Tongue (tissue), 2 donors: ENCODE results near the genes KIRREL1 and CD1A.

- RAMPAGE, long total RNA: no peak
Measured at GRCh38 chr1:156935362-156935865, 15.0 kb downstream of the LRRC71 start.

GRCh38 chr1:157014327-157015337 is 30.9 kb downstream of the ARHGEF11 start:
- RAMPAGE, long total RNA: no peak

- RAMPAGE, long total RNA: no peak
Measured at GRCh38 chr1:157122687-157123868, 15.1 kb downstream of the ETV3 start.

- RAMPAGE, long total RNA: no peak
Measured at GRCh38 chr1:157163498-157164171, 25.4 kb upstream of the ETV3 start.

DNA sequence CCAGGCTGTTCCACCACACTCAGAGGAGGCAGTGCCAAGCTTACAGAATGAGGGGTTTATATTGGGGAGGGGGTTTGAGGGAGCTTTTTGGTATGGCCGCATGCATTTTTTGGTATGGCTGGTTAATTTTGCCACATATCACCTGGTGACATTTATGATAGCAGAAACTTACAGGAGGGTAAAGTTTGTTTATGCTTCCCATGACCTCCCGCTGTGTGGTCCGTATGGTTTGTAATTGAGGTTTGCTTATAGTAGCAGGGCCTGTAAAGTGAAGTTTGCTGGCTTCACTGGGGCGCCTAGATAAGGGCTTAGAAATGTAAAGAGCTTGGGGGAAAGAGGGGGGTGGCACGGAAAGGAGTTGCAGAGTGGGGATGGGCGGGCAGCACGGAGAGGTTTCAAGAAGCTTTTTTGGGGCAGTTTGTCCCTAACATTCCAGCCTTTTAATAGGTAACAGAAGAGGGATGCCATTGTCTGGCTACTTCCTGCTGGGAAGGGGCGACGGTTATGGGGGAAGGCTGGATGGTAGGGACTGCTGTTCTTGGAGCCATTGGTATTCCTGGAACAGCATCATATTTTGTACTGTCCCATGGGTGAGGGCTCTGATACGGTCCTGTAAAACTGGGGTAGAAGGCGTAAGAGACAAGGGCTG is 135.3 kb upstream of the ETV3 start:
- RAMPAGE, long total RNA: no peak

GRCh38 chr1:157992759-157993745 is at the start of gene KIRREL1:
Gene KIRREL1, plus strand, starts transcription at chr1:157993645.
- RAMPAGE, long total RNA: start-site peak on the plus strand at chr1:157993638-157993651, 103 and 250 reads in 2 replicates

DNA sequence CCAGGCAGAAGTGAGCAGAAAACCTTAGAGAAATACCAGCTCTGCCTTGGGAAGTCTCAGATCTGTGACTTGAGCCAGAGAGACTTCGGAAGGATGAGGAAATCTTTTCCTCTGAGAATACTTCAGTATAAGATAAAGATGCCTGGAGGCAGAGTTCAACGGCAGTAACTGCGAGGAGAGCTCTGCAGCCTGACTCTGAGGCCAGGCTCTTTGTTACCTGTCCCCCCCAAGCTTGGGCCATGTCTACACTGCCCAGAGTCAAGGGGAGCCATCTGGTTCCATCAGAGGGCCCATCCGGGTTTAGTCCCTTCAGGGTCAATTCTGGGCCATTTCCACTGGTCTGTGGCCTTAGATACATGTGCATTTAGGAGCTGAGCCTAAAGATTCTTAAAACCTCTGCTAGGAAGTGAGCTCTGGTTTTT is 8.6 kb downstream of the KIRREL1 start:
- RAMPAGE, long total RNA: no peak

DNA sequence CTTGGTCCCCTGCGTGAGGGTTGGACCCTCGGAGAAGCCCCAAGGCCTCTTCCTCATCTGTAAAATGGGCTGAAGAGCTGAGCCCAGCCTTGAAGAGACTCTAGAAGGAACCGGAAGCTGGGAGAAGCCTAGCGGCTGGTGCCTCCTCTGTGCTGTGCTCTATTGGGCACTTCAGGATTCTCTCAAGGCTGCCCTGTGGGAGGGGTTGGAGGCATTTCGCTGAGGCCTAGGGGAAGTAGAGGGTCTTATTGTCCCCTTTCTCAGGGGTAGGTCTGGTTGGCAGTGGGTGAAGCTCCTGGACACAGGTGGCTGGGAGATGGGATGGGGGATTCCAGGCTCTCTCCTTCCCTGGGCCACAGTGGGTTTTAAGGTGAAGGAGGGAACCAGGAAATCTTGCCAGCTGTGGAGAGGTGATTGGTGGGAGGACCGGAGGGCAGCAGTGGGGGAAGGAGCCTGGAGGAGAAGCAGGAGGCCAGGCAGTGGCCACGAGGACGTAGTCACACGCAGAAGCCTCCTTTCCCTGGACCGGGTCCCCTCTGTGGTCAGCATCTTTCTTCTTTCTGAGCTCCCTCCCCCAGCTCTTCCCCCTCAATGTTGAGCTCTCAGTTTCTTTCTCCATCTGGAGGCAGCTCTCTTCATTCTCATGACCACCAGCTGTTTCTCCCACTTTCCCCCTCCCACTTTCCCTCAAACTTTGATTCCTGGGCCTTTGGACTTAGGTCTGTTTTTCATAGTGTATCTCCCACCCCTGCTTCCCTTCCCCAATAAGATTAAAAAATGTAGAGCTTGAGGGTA is 18.1 kb downstream of the KIRREL1 start:
- RAMPAGE, long total RNA: no peak

DNA sequence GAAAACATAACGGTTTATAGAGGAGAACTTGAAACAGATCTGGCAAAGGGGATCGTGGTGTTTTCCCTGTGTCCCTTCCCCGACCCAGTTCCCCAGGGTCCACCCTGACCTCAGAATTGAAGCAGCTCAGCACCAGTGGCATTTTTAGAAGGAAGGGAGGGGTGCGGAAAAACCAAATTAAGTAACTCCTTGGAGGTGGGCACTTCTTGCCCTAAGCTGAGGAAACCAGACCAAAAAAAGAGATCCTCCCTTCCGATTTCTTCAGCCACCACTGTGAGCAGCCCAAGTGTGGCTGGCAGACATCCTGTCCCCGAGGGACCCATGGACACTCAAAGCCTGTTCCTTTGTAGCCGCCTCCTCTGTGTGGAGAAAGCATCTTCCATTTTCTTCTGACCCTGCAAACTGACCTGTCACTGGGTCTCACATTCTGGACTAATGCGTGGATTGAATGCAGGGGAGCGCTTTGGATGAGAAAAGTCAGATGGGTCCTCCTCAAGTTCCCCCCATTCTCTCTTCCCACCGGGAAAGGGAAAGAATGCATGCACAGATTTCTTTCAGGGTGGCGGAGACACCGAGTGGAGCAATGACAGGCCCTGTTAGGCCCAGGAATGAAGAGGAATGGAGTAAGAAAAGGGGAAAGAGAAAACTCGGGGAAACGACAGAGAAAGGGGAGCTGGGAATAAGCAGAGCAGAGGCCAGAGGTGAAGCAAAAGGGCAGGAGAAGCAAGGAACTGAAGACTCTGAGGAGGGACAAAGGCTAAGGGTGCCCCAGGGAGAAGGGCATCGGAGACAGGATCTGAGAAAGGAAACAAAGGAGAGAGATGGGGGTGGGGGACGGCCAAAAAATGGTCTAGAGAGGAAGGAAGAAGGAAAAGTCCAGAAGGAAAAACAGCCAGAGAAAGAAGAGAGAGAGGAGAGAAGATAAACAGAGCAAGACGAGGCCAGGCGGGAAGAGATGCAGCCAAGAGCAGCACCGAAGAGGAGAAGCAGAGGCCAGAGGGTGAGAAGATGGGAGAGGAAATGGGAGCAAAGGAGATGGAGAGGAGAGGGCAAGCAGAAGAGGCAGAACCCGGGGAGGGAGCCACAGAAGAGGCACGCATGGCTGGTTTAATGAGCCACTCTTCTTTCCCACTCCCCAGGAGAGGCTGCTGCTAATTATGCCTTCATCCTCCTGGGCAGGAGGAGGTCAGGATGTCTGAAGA is 31.6 kb downstream of the KIRREL1 start:
- RAMPAGE, long total RNA: no peak

GRCh38 chr1:158203799-158204176 is 23.1 kb downstream of the CD1D start:
- RAMPAGE, long total RNA: no peak

- RAMPAGE, long total RNA: no peak
Measured at GRCh38 chr1:158254241-158254635, at the start of gene CD1A. Gene CD1A, plus strand, starts transcription at chr1:158254424.

GRCh38 chr1:159032304-159032864 is 22.7 kb downstream of the IFI16 start:
- RAMPAGE, long total RNA: no peak

DNA sequence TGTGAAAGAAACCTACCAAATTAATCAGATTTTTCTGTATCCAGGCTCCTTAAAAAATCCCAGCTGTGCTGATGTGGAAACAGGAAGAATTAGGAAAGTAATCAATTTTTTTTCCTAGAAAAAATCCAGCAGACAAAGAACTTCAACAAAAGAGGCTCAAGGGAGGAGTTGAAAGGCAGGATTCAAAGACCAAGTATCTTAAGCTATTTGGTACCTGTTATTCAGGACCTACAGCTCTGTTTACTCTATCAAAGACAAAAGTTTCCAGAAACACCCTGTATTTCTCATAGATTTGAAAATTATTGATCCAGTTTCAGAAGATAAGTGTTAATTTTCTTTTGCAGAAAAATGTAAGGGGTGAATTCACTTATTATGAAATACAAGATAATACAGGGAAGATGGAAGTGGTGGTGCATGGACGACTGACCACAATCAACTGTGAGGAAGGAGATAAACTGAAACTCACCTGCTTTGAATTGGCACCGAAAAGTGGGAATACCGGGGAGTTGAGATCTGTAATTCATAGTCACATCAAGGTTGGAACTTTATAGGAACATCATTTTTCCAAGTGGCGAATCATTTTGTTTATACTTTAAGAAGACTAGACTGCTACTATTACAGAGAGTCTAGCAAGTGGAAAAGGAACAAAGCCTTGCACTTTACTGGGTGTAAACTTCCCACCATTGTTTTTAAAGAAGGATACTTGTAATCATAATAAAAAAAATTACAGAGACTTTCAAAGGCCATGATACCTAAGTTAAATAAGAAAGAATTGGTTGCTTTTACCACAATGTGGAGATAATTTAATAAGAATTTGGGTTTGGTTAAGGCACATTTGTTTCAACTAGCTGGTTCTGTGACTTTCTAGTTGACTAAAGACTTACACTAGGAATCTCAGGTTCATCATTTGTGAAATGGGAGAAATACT is 23.1 kb downstream of the AIM2 start:
- RAMPAGE, long total RNA: no peak

GRCh38 chr1:159076373-159076633 is 263 bp downstream of the AIM2 start:
- RAMPAGE, long total RNA: no peak

DNA sequence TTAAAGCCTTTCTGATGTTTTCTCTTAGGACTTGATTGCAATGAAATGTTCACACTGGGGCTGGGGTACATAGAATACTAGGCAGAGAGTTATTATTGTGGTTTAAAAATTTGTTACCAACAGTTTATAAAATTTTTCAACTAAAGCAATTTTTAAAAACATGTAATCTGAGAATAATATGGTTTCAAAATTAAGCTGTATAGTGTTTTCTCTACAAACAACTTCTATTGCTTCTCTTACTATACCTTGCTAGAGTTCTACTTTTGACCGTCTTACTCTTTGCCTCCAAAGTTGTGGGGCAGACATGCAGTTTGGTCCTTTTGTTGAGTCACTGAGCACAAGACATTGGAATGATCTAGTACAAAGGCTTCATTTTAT is 28.6 kb downstream of the OR10J1 start:
- RAMPAGE, long total RNA: no peak

DNA sequence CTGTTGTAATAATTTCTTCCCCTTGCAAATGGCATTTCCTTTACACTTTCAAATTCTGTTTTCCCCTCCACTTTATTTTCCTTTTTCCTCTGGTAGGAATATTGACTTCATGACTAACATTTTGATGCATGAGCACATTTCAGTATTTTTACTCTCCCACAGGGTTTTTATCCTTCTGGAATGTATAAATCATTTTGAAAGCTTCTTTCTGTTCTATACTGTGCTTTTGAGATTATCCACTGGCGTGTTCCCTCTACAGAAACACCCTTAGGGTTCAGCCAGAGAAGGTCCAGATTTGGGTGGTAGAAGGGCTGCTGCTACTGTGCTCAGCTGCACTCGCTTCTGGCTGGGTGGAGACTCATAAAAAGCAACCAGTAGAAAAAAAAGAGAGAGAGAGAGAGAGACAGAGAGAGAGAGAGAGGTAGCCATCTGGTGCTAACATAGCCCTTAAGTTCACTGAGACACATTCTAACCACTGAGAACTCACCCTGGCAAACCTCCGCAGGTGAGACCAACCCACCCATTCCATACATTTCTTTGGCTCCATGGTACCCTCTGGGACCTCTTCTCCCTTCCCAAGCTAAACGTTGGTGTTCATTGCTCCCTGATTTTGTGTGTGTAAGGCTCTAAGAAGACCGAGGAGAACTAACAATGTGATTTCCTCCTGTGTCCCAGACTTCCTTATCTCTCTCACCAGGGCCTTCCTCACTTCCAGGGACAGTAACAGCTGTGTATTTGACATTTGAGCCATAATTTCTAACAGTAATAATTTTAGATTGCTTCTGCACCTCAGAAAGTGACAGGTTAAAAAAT is 7.1 kb downstream of the APCS start:
- RAMPAGE, long total RNA: no peak

DNA sequence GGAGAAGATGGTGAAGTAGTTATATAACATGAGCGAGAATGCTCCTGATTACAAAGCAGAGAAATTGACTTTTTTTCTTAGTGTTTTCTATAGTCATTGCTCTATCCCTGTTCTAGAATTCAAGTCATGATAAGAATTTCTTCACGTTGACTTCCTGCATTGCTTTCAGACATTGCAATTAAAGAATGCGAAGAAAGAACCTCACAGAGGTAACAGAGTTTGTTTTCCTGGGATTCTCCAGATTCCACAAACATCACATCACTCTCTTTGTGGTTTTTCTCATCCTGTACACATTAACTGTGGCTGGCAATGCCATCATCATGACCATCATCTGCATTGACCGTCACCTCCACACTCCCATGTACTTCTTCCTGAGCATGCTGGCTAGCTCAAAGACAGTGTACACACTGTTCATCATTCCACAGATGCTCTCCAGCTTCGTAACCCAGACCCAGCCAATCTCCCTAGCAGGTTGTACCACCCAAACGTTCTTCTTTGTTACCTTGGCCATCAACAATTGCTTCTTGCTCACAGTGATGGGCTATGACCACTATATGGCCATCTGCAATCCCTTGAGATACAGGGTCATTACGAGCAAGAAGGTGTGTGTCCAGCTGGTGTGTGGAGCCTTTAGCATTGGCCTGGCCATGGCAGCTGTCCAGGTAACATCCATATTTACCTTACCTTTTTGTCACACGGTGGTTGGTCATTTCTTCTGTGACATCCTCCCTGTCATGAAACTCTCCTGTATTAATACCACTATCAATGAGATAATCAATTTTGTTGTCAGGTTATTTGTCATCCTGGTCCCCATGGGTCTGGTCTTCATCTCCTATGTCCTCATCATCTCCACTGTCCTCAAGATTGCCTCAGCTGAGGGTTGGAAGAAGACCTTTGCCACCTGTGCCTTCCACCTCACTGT is 10.7 kb downstream of the APCS start:
- RAMPAGE, long total RNA: no peak

DNA sequence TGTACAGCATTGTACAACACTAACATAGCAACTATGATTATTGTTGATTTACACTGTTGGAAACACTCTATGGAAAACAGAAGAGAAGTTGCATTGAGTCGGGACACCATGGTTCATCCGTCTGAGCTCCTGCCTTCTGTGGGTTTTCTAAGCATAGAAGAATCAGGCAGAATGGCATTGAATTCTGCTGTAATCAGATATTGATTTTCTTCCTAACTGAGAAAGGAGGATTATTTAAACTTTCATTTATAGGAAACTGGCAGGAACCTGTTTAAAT is 24.8 kb upstream of the DUSP23 start:
- RAMPAGE, long total RNA: no peak

DNA sequence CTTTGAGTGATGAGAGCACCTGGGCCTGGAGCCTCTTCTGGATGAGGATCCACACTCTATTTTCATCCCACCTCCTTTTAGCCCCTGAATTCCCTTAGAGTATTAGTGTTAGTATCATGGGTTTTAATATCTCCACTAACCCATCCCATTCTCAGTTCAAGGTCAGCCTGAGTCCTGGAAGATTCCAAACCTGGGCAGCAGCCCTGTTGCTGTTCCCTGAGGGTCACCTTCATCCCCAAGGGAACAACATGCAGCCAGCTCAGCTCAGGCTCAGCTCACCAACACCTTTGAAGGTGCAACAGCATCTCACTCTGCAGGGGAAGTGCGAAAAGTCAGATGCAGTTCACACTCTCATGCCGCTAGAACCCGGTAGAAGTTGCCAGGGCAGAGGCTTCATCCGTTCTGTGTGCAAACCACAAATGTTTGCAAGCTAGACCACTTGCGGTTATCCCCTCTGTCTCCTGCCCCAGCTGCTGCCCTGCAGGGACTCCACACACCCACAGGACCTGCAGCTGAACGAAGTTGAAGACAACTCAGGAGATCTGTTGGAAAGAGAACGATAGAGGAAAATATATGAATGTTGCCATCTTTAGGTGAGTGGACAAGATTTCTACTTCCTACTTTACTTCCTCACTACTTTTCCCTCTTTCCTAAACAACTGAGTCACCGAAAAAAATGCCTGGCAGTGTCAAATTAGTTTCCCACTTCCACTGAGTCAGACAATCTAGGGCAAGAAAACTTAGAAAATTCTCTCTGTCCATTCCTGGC is 2.0 kb upstream of the FCRL6 start:
- RAMPAGE, long total RNA: no peak

- RAMPAGE, long total RNA: no peak
Measured at GRCh38 chr1:159899824-159899955, 275 bp downstream of the CFAP45 start.